Non-pigmented ciliary epithelial cell (primary cell): Measurements from ENCODE around the genes OR2V1 and TRIM41.

- RRBS: no CpG with 5 or more reads among the region's 7 CpGs
Measured at GRCh38 chr5:181131016-181131276, at the start of gene OR2V1. TSS of gene OR2V1 (minus strand) at chr5:181131169.

- RRBS: 2% methylated on average over 21 of the region's 37 CpGs
Measured at GRCh38 chr5:181222965-181223416, at the start of gene TRIM41. TSS of gene TRIM41 (plus strand) at chr5:181223281.

DNA sequence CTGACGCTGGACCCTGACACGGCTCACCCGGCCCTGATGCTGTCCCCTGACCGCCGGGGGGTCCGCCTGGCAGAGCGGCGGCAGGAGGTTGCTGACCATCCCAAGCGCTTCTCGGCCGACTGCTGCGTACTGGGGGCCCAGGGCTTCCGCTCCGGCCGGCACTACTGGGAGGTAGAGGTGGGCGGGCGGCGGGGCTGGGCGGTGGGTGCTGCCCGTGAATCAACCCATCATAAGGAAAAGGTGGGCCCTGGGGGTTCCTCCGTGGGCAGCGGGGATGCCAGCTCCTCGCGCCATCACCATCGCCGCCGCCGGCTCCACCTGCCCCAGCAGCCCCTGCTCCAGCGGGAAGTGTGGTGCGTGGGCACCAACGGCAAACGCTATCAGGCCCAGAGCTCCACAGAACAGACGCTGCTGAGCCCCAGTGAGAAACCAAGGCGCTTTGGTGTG, 9.5 kb downstream of the RACK1 start:
- RRBS: 87% methylated on average over 3 of the region's 34 CpGs

GRCh38 chr5:181235533-181236485, 7.9 kb downstream of the RACK1 start:
- RRBS: no CpG with 5 or more reads among the region's 6 CpGs

- RRBS: under 1% methylated on average over 7 of the region's 23 CpGs
Measured at GRCh38 chr5:181246821-181247216, 3.1 kb upstream of the RACK1 start.

GRCh38 chr5:181247898-181248463, 4.3 kb upstream of the RACK1 start:
- RRBS: no CpG with 5 or more reads among the region's 9 CpGs